Pulmonary artery (tissue), 1 donor: ENCODE measurements around a stretch of chr4.

- PRO-cap, result unidirectional peak, minus-strand start at chr4:118969488
Measured at GRCh38 chr4:118969417-118969768, 80.7 kb downstream of the SYNPO2 start.

DNA sequence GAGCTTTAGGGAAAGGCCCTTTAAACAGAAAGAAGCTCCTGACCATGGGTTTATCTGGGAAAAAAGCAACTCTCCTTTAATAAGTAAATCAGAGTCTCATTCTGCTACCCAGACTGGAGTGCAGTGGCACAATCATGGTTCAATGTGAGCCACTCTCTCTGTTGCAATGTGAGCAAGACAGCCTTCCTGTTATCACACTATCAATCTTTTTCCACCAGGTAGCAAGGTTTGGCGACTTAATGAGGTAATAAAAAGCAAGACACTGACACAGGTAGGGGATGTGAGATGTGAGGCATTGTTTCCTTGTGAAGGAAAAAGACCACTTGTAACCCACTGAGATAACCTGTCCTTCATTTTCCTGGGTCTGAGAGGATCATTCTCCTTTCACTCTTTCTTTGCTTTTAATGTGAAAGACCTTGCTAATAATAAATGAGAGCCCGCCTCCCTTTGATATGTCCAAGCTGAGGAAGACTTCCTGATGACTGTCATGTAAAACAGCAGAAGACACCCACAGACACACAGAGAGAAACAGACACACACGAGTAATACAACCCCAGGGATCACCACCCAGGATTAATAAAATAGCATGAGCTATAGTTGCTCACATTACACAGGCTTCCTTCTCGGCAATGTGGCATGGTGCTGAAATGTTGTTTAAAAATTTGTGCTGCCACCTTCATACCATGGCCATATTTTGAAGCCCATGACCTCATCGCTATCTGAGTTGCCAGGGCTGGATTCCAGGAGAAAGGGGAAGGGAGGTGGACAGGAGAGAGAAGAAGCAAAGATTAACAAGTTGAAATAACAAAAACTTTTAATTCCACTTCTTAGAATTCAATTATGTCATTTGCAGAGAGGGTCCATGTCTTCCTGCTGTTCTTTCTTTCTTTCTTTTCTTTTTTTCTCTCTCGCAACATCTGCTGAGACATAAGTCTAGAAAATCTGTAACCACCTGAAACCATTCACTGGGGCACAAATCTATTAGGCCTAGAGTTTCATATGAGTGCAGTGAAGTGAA, 111.6 kb downstream of the SYNPO2 start:
- PRO-cap, result bidirectional peak, plus-strand start at position 745 of the sequence, minus-strand start at position 631 of the sequence

GRCh38 chr4:119027790-119028200, 107.8 kb upstream of the MYOZ2 start:
- PRO-cap, result no peak

DNA sequence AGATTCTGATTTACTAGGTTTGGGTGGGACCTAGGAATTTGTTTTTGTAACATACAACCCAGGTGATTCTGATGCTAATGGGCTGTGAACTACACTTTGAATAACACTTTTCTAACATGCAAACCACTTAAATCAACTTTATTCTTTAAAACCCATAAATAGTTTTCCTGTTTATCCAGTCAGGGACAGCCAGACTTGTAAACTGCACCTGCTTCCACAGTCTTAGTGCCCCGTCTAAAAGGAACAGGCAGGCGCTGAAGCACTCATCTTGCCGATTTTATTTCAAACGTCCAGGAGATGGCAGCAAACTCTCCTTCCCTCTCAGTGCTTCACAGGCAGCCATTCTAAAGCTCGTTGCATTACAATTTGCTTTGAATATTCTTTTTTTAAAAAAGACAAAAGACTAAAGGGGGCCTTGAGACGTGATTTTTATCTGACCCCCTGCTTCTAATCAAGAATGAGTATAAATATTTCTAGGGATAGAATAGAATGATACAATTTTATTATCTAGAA, 93.7 kb upstream of the MYOZ2 start:
- PRO-cap, result no peak

DNA sequence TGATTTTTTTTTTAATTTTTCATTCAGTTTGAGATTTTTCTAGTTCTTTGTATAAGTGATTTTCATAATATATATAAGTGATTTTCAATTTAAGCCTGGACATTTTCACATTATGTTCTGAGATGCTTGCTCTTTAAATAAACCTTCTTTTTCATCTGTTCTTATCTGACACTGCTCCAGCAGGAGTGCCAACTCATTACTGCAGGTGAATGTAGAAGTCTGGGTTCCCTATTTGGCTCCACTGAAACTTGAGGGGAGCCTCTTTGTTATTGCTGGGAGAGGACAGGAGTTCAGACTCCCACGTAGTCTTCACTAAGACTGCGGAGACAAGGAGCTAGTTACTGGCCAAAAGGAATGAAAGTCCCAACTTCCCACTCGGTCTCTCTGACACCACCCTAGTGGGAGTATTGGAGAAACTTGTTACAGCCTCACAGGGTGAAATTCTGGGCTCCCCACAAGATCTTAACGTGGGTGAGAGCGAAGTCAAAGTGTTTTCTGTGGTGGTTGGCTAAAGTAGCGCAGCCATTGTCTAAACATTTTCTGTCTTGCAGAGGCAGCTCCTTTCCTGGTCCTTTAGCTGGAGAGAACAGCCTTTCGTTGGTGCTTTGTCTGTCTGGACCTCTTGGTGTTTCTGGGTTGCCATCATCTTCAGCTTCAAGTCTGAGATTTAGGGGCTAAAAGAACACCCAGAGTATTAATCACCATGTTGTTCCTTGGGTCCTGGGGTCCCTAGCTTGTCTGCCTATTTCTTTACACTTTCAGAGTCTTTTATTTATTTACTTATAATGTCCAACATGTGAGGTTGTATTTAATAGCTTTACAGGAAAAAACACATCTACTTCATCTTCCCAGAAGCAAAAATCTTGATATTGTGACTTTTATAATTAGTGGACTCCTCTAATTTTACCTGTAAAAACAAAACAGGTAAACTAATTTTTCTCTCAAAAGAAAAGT, 13.6 kb downstream of the MYOZ2 start:
- PRO-cap, result no peak

DNA sequence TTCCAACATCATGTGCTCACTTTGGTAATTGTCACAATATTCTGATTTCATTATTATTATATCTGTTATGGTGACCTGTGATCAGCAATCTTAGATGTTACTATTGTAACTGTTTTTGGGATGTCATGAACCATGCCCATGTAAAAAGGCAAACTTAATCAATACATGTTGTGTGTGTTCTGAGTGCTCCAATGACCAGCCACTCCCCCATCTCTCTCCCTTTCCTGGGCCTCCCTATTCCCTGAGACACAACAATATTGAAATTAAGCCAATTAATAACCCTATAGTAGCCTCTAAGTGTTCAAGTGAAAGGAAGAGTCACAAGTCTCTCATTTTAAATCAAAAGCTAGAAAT, 31.1 kb downstream of the MYOZ2 start:
- PRO-cap, result no peak

DNA sequence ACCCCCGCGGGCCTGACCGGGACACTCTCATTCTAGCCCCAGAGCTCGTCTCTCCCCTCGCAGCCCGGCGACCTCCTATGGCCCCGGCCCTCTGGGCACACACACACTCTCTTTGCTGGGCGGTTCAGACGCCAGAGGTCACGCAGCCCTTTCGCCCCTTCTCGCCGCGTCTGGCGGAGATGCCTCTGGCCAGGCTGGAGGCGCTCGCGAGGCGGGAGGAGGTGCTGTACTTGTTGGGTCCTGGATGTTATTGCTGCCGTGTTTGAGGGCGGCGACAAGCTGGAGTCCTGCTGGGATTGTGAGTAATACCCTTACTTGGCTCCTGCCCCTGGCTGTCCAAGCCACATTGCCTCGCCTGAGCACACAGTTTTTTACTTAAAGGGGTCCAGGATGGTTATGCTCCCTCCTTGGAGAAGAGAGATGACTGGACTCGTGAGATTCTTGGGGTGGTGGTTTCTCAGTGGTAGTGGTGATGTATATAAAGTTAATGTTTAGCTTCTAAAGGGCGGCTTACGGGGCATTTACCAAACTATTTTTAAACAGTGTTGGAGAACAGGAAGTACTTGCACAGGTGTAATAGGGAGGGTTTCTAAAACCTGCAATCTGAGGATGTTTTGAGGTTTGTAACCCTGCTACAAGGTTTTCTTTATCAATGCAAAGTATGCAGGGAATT, 544 bp downstream of the USP53 start:
- PRO-cap, result bidirectional peak, plus-strand start at position 366 of the sequence, minus-strand start at position 172 of the sequence

DNA sequence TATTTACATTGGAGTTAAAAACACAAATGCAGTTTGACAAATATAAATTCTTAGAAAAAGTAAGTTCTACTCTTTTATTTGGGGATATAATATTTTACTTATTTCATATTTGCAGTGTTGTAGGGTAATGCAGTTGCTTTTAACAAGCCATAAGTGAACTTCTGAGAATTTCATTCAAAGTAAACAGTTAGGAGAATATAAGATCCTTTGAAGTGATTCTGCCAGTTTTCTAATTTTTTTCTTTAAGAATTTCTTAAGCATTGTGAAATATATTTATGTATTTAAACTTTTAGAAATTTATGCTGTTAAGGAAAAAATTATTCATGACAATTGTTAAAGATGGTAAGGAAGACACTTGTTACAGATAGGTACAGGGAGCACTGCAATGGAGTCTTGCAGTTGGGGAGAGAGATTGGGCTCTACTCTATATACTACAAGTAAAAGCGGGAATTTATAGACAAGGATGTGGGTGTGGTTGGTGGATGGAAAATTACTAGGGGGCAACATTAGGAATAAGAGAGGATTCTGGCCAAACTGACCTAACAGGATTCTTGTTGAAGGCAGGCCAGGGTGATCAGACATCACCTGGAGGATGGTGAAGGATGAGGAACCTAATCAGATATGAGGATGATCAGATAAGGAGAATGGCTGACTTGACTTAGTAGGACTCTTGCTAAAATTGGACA, 8.0 kb downstream of the USP53 start:
- PRO-cap, result no peak

DNA sequence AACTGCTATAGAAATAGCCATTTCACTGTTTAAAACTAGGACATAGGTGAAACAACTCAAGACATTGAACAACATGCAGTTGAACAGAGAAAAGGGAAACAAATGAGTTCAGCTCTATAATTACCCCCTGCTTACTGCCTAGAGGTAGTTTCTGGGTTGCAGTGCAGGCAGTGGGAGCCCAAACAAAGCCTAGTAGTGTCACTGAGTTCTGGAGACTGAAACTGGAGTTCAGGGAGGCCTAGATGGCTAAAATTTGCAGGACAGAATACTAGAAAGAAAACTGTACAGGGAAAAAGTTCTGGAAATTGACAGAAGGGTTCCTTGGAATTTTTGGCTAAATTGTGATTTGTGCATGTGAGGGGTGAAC, 37.3 kb downstream of the C4orf3 start:
- PRO-cap, result no peak

DNA sequence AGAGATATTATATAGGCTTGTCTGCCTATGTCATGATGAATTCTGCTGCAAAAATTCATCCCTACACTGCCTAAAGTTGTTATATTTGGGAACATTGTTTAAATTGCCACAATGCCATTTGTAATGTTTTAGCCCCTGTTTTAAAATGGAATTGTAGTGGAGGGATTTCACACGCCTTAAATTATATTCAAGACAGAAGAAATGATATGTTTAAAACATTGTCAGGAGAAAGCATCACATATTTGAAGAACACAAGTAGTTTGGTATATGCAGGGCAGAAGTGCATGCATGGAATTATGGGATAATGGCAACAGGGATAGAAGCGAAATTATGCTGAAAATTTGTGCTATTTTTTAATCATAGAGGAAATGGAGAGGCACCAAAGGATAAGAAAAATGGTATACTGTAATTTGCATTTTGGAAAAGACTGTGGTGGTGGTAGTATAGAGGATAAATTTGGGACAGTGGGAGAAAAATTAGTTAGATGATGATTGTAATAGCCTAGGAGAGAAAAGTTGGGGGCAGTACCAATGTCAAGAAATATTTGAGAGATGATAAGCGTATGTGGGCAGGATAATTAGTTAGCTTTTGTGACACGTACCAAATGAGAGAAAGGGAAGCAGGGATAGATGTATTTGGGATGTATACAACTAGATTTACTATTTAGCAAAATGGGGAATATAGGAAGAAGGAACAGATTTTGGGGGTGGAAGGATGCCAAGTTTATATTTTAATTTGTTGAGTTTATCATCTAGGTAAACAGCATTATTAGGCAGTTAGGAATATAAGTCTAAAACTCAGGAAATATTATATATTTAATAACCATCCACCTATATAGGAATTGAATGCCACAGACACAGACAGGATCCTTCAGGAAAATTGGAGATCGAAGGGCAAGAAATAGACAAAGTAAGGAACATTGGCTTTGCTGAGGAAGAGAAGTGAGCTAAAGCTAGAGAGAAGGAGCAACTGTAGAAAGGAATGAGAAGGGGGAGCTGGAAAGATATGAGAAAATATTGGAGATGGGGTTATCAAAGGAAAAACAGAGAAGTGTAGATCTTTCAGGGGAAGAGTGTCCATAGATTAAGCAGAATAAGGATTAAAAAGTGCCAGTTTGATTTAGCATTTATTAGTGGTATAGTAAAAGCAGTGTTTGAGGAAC, 17.0 kb downstream of the C4orf3 start:
- PRO-cap, result no peak

DNA sequence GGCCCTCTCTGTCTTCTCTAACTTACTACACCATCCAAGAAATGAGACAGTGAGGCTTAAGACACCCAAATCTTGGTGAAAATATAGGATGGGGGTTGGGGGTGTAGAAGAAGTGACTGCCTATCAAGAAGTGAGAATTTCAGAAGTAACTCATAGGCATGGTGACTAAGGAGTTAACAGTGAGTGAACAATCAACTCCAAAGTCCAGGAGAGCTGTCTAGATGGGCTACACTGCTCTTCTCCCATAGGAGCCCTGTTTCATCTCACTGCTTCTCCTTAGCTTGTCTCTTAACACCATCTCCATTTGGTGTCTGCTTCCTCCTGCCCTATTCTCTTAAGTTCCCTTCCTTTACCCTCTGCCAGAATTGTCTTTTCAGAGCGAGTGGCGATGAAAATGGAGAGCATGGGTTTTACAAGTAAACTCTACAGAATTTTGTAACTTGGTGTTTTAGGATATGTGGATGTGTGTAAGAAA, 1.2 kb downstream of the C4orf3 start:
- PRO-cap, result no peak

GRCh38 chr4:119371274-119371866, 49.4 kb upstream of the FABP2 start:
- PRO-cap, result no peak

DNA sequence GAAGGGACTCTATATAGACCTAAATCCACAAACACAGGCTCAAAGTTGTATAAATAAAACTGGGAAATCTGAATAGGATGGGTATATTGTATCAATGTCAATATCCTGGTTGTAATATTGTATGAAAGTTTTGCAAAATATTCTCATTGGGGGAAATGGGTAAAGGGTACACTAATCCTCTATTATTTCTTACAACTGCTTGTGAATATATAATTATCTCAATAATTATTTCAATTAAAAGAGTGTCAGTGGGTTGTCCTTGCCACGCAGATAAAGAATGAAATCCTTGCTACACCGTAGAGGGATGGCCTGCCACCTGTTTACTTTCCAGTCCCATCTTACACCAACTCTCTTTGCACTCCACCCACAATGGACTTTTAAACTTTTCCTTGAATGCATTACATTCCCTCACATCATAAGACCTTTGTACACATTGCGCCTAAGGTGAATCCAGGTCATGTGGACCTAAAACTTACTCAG, 78.6 kb upstream of the PDE5A start:
- PRO-cap, result no peak

GRCh38 chr4:119984866-119985182, 81.8 kb downstream of the MAD2L1 start:
- PRO-cap, result no peak

DNA sequence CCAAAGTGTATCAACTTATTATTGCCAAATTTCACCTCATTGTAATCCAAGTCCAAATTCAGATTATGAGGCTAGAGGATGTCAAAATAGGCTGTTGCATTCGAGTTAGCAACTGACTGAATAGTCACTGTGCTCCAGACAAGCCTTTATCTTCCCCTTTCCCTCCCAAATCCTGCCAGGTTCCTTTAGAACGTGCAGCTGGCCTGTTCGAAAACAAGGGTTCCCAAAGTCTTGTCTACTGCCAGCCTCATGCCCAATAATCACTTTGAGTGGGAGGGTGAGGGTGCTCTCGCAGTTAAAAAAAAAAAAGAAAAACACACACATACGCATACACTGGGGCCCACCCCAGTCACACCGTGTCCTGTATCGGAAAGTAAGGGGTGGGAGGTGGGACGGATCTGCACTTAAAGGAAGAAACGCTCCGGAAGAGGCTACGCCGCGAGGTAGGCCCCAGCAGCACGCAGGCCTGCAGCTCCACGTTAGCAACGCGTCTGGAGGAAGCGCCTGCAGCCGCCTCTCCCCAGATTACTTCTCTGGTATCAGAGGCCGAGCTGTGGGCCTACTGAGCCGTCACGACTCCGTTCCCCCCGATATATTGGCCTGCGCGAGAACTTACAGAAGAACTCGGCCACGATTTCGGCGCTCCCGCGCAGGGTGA, 473 bp downstream of the MAD2L1 start:
- PRO-cap, result no peak

GRCh38 chr4:121070108-121070619, 2.2 kb downstream of the NDNF start:
- PRO-cap, result no peak

DNA sequence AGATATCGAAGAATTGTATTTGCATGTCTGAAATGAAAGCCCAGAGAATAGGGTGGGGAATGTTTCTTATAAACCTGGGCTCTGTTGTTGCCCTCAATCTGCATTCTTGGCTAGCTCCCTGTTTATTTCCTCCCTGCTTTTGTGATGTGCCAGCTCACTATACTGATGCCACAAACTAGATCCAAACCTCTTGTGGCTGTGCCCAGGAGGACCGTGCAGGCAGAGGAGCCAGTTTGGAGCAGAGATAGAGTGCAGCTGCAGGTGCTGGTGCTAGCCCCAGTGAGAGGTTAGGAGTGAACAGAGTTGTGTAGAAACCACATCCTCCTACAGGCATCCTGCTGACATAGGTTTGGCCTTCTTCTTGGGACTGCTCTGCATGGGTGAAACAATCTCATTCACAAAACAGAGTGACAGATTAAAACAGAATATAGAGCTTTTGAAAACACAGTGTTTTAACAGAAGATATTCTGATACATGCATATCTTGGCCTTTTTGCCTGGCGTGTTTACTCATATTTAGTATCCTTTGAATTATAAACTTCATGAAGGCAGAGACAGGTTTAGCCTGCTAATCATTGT, 25.7 kb upstream of the TNIP3 start:
- PRO-cap, result no peak

GRCh38 chr4:121199920-121200612, 35.9 kb upstream of the TNIP3 start:
- PRO-cap, result no peak

DNA sequence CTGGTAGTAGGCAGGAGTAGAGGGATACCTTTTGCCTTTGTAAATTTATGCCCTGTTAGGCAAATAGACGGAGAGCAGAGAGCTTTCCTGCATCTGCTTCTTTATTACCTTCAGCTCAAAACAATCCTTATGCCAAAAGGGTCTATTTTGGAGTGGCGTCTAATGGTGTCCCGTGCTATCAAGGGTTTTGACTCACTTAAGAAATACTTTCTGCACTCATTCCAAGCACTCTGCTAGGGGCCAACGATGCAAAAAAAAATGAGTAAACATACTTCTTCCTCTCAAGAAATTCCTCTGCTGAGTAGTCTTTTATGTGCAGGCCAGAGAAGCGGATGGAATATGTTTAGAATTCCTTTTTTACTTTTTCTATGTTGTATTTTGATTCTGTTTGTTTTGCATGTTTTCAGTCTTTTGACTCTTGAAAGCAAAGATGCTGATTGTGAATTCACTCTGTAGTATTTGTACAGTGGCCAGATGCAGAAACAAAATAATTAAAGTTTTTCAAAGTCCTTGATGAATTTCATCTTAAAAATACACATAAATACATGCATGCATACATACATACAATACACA, 131.7 kb downstream of the ANXA5 start:
- PRO-cap, result no peak

- PRO-cap, result no peak
Measured at GRCh38 chr4:121683163-121683621, 13.6 kb downstream of the ANXA5 start.